ENCODE measurements around a stretch of chr5.

GRCh38 chr5:107474851-107475520 is 195.8 kb downstream of the EFNA5 start:
- PRO-cap: no peak

- PRO-cap: no peak
These were observed 718 bp upstream of the EFNA5 start for GRCh38 chr5:107671371-107671938.

GRCh38 chr5:107778703-107779028 is 107.9 kb upstream of the EFNA5 start:
- PRO-cap: no peak

GRCh38 chr5:108081973-108082418 is 299.9 kb downstream of the FBXL17 start:
- PRO-cap: no peak

- PRO-cap: no peak
These were observed 292.6 kb downstream of the FBXL17 start for GRCh38 chr5:108089112-108089796.

DNA sequence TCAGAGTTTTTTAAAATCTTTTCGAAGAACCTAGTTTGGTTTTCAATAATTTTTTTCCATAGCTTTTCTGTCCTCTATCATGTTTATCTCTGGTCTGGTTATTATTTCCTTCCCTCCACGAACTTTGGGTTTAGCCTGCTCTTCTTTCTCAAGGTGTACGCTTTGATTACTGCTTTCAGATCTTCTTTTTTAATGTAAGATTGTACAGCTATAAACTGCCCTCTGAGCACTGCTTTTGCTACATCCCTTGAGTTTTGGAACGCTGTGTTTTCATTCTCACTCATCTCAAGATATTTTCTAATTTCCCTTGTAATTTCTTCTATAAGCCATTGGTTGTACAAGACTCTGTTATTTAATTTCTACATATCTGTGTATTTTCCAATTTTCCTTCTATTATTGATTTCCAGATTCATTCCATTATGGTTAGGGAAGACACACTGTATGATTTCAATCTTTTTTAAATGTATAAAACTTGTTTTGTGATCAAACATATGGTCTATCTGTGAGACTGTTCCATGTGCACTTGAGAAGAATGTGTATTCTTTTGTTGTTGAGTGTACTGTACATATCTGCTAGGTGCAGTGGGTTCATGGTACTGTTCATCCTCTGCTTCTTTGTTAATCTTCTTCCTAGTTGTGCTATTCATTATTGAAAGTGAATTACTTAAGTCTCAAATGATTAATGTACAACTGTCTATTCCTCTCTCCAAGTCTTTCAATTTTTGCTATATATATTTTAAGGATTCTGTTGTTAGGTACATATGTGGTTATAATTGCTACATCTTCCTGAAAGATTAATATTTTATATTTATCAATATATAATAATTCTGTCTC is 22.5 kb downstream of the FBXL17 start:
- PRO-cap: no peak

GRCh38 chr5:108760536-108760973 is 12.9 kb downstream of the FER start:
- PRO-cap: no peak

- PRO-cap: no peak
These were observed 303.8 kb downstream of the FER start for GRCh38 chr5:109051279-109052093.

DNA sequence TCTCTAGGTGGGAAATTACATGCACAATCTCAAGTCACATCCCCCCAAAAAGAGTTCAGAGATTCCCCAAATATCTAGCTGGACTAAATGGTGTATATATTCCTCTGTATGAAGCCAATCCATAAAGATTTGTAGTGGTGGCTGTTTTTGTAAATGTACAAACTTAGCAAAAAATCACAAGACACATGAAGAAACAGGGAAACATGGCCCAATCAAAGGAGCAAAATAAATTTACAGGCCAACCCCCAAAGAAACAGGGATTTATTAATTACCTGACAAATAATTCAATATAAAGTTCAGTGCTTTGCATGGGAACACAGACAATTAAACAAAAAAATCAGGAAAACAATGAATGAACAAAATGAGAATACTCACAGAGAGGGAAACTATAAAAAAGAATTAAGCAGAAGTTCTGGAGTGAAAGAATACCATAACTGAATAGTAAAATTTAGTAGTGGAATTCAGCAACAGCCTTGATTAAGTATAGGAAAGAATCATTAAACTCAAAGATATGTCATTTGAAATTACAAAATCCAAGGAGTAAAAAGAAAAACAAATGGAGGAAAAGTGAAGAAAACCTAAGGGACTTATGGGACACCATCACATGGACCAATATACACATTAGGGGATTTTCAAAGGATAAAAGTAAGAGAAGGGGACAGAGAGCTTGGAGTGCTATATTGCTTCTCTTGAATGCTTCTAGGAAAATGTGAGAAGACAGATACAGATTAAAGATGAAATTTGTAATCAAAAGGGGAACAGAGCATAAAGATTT is 319.3 kb downstream of the PJA2 start:
- PRO-cap: no peak

- PRO-cap: no peak
These were observed 82.9 kb downstream of the PJA2 start for GRCh38 chr5:109326962-109327284.

DNA sequence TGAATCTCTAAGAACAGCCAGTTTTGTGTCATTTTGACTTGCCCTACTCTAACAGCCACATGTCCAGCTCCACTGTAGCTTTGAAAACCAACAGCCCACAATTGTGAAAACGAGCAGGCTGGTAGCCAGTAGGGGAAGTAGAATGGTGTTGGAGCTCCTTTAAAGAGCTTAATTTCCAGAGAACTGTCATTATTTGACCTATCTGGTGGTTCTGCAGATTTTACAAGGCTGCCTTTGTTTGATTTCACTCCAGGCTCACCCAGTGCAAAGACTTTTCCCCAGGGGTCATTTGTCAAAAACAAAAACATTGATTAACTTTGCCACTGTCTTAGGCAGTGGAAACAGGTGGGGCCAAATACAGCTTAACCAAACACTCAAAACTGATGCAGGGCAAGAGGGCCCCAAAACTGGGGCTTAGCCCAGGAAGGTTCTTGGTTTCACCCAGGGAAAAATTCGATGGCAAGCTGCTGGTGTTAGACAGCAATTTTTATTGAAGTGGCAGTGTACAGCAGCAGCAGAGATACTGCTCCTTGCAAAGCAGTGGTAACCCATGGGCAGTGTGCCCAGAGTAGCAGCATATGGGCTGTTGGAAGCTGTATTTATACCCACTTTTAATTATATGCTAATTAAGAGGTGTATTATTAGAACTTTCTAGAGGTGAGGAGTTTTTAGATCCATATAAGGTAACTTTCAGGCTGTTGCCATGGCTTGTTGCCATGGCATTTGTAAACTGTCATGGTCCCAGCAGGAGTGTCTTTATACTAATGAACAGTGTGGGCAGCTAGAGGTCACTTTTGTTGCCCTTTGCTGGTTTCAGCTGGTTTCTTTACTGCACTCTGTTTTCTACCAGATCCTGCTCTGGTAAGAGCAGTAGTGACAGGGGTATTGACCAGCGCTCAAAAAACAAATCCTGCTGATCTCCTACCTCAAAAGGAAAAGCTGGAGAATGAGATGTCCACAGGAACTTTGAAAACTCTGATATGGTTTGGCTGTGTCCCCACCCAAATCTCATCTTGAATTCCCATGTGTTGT is 3.5 kb upstream of the PJA2 start:
- PRO-cap: no peak

DNA sequence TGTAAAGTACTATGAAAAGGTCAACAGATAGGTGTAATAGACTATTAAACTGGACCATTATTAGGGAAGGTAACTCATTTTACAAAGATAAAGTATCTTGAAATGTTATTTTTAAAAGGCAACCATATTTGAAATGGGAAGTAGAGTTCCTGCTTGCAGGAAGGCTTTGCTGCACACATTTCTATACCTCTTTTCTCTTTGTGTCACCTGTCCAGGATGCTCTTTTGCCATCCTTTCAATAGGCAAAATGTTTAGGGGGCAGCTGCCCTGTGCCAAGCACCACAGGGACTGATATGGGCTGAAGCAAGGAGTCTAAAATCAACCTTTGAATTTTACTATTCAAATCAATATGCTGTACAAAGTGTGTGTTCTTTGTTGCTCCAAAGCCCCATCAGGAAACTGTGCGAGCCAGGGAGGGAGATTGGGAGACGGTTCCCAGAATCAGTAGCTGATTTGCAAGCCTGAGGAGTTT is 16.1 kb upstream of the MAN2A1 start:
- PRO-cap: no peak

DNA sequence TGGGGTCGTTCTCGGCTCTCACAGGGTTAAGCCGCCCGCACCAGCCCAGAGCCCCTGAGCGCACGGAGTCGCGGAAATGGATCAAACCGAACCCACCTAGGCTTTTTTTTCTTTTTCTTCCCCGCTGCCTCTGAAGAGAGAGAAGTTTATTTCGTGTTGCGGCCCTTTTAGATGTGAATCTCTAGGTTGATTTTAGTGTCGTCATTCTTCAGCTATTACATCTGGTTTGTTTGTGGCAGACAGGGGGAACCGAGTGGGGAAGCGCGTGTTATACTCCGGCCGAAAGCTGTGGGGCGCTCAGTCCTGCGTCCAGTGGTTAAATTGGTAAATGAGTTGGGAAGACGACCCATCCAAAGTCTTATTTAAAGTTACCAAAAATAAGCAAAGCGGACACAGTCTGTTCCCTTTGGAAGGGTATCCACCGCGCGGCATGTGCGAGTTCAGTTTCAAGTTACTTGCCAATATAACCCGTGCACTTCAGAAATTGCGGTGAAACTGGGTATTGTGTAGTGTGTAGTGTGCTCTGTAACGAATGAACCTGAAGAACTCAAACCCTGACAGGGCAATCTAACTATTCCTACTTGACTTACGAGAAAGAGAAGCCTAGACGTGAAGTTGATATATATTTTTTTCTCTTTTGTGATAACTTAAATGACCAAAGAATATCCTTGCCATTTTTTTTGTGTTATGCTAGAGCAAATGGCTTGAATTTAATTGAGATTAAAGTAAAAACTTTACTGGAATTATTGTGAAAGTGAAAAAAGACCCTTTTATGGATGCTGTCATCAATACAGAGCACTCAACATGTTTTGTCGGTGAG is 1.4 kb downstream of the MAN2A1 start:
- PRO-cap: no peak

DNA sequence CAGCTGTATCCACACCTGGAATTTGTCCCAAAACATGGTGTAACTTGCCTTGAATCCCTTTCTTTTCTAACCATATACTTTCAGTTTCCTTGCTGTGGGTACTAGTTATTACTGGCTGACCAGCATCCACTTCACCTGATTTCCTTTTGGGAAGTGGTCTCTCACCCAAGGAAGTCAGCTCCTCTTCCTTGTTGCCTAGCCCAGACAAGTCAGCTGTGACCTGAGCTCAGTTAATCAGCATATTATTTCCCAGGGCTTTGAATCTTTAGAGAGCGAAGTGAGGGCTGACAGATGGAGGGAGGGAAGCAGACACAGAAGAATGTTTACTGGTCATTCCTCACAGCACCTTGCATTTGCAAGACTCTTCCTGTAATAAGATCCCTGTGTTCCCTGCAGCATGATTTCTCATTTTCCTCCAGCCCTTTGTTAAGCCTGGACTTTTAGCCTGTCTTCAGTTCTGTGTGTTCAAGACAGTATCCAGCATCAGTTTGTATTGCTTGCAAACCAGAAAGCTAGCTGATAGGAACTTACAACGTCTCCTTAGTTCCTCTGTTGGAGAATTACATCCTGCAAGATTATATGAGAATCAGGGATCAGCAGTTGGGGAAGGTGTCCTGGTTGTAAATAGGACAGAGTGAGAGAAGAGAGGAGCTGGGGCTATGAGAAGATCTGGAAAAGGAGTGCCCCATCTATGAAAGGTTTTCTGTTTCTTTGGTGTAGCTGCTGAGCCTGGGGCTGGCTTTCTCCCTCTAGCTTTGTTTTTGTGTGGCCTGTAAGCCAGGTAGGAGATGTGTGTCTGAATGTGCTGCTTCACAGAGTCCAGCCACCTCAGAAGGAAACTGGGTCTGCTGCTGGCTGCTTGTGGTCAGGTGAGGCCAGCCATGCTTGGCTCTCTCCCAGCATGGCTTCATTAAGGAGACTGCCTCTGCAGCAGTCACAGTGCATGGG is 50.2 kb downstream of the MAN2A1 start:
- PRO-cap: no peak

DNA sequence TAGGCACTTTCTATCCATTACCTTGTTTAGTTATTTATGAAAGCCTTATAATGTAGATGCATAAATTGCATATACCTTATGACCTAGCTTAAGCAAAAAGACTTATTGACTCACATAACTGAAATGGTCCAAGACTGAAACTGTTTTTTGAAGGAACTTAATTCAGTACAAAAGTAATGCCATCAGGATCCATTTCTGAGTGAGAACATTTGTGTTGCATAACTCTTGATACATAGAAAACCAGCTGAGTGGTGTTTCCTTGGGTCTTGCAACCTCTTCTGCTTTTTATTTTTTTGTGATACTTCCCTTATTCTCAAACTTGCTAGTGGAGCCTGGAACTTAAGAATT is 272.0 kb downstream of the MAN2A1 start:
- PRO-cap: no peak

- PRO-cap: no peak
These were observed 415.8 kb downstream of the MAN2A1 start for GRCh38 chr5:110105509-110105962.

DNA sequence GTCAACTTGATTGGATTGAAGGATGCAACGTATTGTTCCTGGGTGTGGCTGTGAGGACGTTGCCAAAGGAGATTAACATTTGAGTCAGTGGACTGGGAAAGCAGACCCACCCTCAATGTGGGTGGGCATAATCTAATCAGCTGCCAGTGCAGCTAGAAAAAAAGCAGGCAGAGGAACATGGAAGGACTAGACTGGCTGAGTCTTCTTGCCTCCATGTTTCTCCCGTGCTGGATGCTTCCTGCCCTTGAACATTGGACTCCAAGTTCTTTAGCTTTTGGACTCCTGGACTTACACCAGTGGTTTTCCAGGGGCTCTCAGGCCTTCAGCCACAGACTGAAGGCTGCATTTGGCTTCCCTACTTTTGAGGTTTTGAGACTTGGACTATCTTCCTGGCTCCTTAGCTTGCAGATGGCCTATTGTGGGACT is 313.4 kb downstream of the TMEM232 start:
- PRO-cap: no peak

DNA sequence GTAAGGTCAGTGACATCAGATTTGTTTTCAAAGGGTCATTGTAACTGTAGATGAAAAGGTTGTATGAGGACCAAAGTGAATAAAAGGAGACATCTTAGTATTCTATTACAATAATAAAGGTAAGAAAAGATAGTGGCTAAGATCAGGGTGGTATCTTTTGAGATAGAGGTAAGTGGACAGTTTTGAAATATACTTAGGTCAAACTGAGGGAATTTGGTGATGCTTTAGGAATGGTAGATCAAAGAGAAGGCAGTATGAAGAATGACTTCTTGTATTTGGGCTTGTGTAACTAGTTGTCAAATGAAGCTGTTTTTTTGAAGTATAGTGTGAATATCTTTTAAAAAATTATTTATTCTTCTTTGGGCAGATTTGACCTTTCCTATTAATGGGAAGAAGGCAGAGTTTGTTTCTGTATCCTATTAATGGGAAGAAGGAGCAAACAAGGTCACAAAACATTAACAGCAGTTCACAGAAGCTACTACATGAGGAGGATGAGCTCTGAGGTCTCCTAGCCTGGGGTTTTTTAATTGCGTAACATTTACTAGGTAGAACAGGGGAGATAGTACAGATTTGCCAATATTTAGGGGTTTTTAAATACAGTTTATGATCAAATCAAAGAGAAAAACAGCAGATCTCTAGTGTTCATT is 12.9 kb downstream of the SLC25A46 start:
- PRO-cap: no peak

DNA sequence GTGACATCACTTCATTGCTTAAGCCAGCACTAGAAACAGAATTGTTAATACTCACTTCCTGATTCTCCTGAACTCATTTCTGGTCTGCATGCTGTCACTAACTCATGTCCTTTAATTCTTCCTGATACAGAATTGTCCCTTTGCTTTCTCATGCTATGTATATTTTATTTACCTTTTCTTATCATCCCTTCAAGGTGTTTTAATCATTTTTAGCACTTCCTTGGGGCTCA is 77.5 kb downstream of the SLC25A46 start:
- PRO-cap: no peak

- PRO-cap: no peak
These were observed 154.0 kb upstream of the TSLP start for GRCh38 chr5:110917416-110918003.